ENCODE measurements around a stretch of chr6.

DNA sequence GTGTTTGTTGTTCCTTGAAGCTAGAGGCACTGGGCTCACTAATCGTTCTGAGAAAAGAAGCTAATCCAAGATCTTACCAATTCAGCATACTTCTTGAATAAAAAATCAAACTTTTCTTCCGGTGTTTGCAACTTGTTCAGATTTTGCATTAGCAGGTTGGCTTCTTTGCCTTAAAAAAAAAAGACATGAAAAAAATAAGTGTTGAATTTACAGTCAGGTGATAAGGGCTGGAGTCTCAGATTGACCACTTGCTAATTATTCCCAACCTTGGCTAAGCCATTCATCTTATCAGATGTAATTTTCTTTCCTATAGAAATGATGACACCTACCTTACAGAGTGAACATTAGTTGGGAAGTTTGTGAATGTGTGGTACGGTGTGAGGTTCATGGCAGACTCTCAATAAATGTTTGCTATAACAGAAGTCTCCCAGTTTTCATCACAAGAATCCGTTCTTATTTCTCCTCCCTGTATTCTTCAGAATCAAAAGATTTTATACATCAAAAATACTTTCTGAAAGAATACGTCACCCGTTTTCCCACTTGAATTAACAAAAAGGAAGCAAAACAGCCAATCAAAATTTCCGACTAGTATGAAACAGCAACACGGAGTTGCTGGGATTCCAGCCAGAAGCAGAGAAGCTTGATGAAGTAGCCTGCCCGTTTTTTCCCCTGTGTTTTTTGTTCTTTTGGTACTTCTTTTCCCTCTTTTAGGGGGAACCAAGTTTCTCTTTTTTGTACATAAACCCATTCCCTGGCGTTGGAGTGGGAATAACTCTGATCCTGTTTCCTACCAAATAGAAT, 14.8 kb downstream of the TXLNB start:
- RRBS: no CpG with 5 or more reads among the region's 10 CpGs

- RRBS: no CpG with 5 or more reads among the region's 2 CpGs
Measured at GRCh38 chr6:139308800-139309461, 17.1 kb upstream of the TXLNB start.

GRCh38 chr6:139376513-139377082, 2.1 kb upstream of the CITED2 start:
- RRBS: no CpG with 5 or more reads among the region's 5 CpGs

- RRBS: no CpG with 5 or more reads among the region's 2 CpGs
Measured at GRCh38 chr6:139445333-139445934, 71.0 kb upstream of the CITED2 start.

DNA sequence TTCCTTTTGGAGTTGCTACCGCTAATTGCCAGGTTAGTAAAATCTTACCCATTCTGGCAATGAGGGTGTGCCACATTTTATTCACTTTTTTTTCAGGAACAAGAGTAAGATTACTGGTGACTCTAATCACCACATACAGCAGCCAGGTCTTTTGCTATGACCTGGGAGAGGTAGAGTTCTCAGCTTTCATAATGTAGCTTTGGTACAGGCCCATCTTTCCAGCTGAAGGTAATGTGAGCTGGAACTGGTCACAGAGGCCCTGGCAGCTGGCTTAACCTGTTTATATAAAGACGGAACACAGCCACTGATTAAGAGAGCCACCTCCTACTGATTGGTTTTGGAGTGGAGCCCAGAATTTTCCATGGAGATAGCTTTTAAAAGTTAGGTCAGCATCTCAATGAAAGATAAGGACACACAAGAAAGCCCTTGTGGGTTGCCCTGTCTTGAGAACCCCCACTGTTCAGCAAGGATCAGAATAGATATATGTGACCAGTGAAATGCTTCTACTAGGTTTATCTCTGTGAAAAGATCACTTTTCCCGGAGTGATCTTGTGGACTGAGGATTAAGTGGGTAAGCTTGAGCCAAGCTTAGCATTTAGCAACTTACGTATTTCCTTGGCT, 213.6 kb upstream of the CITED2 start:
- RRBS: no CpG with 5 or more reads among the region's 4 CpGs

- RRBS: no CpG with 5 or more reads among the region's 6 CpGs
Measured at GRCh38 chr6:139748564-139749202, 374.2 kb upstream of the CITED2 start.

- RRBS: no CpG with 5 or more reads among the region's 2 CpGs
Measured at GRCh38 chr6:139977782-139978545, 603.5 kb upstream of the CITED2 start.

DNA sequence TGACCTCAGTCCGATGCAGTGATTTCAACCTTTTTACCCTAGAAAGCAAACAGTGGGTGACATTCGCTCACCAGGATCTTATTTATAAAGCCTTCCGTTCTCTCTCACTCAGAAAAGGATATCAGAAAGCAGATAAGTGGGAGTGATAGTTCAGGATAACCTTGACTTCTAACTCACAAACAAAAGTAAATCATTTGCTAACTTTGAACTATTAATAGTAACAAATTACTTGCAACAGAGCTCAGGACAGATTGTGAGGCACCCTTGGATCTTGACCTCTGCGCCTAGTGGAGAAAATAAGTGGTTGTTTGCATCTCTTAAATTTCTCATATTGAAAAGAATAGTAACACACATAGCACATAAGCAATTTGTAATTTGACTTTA, 637.1 kb upstream of the CITED2 start:
- RRBS: no CpG with 5 or more reads among the region's 4 CpGs

- RRBS: no CpG with 5 or more reads among the region's 14 CpGs
Measured at GRCh38 chr6:140049960-140050888, 675.8 kb upstream of the CITED2 start.

DNA sequence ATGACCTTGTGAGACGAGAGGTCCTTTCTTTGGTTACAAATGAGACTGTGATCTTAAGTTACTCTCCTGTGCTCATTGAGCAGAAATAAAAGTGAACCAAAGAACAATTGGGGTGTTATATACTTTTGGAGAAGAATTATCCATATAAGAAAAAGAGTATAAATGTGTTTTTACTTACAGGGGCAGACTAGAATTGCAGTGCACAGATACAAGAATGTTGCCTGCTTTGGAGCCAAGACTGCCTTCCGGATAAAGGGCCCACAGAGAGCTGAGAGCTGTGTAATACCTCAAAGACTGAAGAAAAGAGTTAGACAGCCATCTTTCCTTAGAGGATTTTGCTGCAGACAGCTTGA, 1235.4 kb upstream of the CITED2 start:
- RRBS: no CpG with 5 or more reads among the region's 2 CpGs

DNA sequence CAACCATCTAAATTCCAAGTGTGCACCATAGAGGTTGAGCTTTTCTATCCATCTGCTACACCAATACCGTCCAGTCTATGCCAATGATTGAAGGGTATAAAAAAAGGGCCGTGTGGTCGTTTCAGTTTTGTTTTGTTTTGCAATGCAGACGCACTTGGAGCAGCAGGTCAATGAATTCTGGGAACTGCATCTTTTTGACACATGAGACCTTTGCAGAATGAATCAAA, 650.0 kb upstream of the GJE1 start:
- RRBS: no CpG with 5 or more reads among the region's 4 CpGs

GRCh38 chr6:142015860-142016227, 116.9 kb upstream of the GJE1 start:
- RRBS: no CpG with 5 or more reads among the region's 9 CpGs

DNA sequence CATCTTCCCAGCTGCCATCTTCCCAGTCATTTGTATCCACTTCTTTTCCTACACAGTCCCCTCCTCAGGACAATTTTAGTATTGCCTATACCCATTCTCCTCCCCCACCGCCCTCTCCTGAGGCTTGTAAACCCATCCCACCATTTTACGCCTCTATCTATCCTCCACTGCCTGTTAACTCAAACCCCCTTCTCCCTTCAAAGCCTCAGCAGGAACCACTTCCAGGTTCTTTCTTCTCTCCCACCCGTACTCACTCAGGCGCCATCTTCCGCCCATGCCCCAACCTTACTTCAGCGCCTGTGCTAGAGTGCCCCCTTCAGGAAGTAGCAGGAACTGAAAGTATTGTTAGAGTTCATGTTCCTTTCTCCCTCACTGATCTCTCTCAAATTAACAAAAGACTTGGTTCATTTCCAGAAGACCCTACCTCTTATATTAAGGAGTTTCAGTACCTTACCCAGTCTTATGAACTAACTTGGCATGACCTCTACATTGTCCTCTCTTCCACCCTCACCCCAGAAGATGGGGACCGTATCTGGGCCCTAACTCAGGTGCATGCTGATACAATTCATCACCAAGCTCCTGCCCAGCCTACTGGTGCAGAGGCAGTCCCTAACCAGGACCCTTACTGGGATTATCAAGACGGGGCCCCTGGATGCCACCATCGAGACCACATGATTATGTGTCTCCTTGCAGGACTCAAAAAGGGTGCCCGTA, 236.1 kb downstream of the ADGRG6 start:
- RRBS: no CpG with 5 or more reads among the region's 10 CpGs

GRCh38 chr6:142542718-142543224, 241.0 kb downstream of the ADGRG6 start:
- RRBS: no CpG with 5 or more reads among the region's 14 CpGs

- RRBS: no CpG with 5 or more reads among the region's 3 CpGs
Measured at GRCh38 chr6:142681298-142681497, 263.8 kb downstream of the HIVEP2 start.

GRCh38 chr6:142801890-142802477, 143.0 kb downstream of the HIVEP2 start:
- RRBS: no CpG with 5 or more reads among the region's 1 CpG

- RRBS: 27% methylated on average over 3 of the region's 23 CpGs
Measured at GRCh38 chr6:142845600-142846468, 99.1 kb downstream of the HIVEP2 start.

- RRBS: no CpG with 5 or more reads among the region's 3 CpGs
Measured at GRCh38 chr6:142850598-142851182, 94.3 kb downstream of the HIVEP2 start.

DNA sequence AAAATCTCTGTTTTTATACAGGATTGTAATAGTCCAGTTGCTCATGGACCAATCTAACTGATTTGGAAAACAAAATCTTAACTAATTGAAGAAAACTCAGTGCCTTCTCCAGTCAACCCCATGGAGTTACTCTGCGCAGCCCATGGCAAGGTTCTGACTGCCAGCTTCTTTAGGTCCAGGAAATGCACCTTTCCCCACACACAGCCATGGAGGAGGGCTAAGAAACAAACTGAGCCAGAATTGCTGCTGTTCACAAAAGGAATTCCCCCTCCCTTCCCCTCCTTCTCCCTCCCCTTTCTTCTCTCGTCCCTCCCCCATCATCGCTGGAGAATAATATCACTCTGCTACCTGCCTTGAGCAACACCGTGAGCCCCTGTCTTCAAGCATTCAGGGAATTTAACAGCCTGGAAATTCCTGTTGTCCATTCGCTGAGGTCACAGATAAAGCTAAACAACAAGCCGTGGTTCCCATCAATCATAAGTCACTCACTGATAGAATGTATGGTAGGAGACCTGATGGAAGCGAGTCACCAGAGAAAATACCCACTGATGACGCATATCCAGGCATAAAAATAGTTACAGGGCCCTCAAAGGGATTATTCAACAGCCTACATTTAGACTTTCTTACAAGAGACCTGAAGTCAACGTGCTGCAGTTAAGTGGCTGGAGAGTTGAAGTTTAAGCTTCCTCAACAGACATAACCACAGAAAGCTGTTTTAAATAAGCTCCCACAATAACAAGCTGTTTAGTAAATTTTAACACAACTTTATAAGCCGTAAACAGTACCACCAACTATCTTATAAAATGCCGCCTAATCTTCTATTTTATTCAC, 59.7 kb downstream of the HIVEP2 start:
- RRBS: no CpG with 5 or more reads among the region's 11 CpGs

- RRBS: no CpG with 5 or more reads among the region's 2 CpGs
Measured at GRCh38 chr6:143054040-143054549, 6.6 kb upstream of the AIG1 start.